Vein endothelial cell (primary cell): ENCODE measurements around a stretch of chr1.

DNA sequence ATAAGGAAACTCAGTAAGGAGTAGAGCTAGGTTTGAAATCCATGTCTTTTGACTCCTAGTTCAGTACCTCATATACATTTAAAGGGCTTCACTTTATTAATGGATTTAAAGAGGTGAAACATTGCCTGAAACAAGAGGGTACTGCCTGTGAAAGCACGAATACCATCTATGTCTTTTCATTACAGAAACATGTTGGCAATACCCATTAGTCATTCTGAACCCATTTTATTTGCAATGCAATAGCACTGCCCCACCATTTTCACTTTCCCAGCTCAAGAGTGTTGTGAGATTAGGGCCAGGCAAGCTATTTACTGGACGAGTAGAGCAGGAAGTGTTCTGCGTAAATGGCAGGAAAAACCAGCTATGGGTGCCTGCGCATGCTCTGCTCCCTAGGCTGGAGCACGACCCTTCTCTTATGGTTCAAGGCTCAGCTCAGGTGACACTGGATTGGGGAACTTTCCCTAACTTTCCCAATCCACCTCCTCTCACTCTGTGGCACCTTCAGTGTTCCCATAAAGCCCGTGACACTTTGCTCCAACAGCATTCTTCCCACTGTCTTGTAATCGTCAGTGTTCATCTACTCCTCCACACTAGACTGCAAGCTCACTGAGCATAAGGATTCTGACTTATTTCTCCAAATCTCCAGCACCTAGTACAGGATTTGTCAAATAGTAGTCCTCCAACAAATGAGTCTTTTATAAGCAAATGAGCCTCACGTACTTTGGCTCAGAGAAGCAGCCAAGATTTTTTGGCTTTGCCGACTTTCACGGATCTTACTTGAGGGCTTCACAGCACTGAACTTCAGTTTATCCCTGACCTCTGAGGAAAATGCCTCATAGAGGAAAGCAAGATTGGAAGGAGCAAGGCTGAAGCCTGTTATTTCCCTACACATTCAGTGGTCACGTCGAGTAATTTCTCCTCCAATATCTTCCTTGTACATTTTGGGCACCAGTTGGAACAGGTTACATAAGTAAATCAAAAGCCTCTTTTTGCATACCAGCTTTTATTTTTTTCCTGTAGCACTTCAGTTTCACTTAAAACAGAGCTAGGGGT lies 3.5 kb upstream of the MAN1A2 start:
- CAGE, long polyA plus RNA = no peak

DNA sequence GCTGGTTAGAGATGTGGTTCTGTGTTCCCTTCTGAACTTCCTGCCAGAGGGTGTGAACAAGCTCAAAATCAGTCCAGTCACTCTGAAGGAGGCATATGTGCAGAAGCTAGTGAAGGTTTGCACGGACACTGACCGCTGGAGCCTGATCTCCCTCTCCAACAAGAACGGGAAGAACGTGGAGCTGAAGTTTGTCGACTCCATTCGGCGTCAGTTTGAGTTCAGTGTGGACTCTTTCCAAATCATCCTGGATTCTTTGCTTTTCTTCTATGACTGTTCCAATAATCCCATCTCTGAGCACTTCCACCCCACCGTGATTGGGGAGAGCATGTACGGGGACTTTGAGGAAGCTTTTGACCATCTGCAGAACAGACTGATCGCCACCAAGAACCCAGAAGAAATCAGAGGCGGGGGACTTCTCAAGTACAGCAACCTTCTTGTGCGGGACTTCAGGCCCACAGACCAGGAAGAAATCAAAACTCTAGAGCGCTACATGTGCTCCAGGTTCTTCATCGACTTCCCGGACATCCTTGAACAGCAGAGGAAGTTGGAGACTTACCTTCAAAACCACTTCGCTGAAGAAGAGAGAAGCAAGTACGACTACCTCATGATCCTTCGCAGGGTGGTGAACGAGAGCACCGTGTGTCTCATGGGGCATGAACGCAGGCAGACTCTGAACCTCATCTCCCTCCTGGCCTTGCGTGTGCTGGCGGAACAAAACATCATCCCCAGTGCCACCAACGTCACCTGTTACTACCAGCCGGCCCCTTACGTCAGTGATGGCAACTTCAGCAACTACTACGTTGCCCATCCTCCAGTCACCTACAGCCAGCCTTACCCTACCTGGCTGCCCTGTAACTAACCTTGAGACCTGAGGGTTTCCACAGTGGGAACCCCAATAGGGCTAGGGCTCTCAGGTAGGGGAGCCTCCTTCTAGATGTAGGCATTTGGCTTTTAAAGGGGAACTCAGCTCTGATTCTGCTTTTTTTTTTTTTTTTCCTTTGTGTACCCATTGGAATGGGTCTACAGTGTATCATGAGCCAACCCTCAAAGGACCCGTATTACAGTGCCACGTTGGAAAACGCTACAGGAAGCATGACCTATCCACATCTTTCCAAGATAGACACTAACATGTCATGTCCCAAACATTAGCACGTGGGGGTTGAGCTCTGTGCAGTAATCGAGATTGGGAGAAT lies 17.7 kb downstream of the TENT5C start:
- CAGE, long polyA plus RNA = no peak

DNA sequence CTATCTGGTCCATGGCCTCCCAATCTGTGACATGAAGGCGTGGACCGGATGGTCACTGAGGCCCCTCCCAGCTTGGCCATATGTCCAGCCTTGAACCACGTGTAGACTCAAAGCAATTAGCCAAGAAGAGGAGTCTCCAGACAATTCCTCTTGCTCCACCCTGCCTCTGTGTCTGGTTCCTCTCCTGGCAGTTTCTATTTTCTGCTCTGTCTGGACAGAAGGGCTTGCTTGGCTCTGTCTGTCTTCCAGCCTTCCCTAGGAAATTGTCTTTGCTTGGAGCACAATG lies 66.0 kb downstream of the TENT5C start:
- CAGE, long polyA plus RNA = no peak

DNA sequence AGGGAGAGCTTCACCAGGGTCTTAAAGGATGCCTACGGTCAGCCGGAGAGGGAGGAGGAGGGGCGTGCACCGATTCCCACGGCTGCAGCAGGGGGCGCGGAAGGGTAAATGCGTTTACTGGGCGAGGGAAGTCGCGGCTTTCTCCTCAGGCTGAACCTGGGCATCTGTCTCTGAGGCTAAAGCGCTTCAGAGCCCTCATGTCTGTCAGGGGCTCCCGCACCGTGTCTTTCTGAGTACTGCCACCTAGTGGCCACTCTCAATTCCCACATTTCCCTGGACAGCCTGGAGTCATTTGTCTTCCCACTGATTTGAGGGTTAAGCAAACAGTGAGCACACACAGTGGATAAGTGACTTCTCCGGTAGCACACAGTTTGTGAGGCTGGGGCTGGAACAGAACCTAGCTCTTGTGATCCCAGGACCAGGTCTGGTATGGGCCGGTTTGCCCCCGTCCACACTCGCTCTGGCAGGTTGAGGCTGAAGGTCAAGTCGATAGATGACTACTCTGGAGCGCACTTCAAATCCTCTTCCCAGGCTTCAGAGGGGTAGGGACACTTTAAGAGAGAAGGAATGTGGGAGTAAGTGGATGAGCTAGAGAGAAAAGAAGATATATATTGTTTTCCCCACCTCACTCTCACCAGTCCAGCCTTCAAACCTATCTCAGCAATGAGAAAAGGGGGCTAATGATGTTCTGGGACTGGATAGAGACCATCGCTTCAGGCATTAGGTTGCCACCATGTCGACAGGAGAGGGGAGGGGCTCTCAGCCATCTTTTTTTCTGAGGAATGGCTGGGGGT lies 153.1 kb downstream of the TENT5C start:
- CAGE, long polyA plus RNA = no peak

DNA sequence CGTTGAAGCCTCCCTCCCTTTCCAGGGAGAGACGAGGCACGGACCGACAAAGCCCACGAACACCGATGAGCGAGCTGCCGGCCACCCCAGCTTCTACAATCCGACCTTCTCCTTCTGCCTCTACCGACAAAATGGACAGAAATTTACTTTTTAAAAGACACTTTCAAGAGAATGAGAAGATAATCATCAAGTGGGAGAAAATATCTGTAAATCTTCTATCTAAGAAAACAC lies 150.7 kb downstream of the GDAP2 start:
- CAGE, long polyA plus RNA = no peak

DNA sequence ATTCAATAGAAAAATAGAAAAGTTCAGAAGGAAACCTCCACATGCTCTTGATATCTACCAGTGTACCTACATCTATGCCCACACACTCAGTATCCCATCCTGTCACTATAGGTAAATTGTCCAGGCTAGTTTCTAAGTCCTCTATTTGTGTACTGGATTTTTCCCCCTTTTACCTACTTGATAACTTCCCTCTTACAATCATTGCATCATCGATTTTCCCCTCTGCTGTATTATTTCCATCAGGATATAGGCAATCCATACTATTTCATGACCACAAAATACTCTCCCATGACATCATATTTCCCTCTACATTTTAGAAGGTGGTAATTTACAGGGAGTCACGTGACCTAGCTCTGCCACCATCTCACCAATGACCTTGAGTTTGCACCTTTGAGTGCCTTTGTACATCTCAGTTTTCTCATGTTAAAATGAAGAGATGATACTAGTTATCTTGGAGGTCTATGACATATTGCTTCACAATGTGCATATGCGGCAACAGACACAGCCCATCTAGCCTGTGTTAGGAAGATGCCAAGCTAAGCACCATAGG lies 88.2 kb downstream of the GDAP2 start:
- CAGE, long polyA plus RNA = no peak

GRCh38 chr1:118291610-118292227 lies 106.7 kb upstream of the SPAG17 start:
- CAGE, long polyA plus RNA = no peak

GRCh38 chr1:118302174-118302493 lies 117.1 kb upstream of the SPAG17 start:
- CAGE, long polyA plus RNA = no peak

DNA sequence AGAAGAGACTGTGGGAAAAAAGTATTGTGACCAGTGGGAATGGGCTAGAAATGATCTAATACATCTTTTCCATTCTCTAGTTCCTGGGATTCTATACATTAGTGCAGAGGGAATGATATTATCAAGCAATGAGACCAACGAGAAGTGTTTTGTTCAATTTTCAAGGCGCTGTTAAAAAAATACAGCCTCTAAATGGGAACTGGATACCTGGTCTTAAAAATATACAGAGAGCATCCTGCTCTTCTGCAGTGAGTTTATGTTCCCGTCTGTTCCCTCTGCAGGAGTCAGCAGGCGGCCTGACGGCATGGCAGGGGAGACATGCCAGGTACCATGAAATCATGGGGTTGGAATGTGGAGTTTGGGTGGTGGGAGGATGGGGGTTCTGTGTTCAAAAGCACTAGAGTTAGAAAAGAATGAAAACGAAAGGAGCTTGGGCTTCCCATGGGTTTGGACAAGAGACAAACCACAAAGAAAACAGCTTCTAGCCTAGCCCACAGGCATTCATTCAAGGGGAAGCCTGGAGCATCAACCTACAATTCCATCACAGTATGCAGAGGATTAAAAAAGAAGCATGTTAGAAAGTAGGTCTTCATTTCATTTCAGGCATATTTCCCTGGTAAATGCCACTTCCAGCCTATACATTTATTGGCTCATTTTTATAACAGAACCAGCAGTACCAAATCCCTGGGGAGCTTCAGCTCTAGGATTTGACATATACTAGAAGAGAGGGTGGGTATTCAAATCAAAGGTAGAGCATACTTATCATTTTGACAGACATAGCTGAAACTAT lies 59.9 kb downstream of the WARS2 start:
- CAGE, long polyA plus RNA = no peak

DNA sequence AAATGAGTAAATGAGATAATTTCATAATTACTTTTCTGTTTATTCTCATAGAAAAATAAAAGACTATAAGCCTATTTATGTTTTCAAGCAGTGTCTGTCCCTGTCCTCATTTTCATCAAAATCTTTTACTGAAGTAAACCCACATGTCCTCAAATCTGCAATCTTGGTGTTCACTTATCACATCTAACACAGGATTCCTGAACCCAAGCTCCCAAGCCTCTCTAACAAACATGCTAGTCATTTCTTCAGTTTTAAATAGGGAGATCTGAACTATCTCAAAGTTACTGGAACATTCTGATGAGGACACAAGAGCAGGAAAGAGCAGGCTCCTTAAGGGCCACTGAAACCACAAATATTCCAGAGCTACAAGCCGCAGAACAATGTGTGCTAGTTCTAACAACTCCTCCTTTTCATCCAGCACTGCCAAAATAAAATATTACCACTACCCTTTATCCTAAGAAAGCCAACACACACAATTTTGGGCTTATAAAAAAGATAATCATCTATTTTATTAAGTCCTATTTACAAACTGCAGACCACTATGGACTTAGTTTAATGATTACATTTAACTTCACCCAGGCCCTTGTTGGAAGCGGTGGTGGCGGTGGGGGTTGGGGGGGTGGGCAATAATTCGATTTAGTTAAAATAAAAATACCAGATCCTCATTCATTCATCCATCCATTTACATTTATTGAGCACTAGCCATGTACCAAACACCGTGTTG lies 38.8 kb downstream of the WARS2 start:
- CAGE, long polyA plus RNA = no peak

DNA sequence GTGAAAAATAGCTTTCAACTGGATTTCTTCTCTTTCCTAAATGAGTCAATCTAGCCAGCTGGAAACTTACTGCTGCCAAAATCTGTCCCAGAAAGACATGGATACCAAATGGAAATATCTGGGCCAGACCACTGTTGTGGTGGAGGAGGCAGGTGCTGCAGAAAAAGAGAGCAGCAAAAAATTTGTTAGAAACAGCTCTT lies 68.7 kb upstream of the ADAM30 start:
- CAGE, long polyA plus RNA = no peak

GRCh38 chr1:119980078-119980486 lies 83.8 kb upstream of the ADAM30 start:
- CAGE, long polyA plus RNA = no peak

DNA sequence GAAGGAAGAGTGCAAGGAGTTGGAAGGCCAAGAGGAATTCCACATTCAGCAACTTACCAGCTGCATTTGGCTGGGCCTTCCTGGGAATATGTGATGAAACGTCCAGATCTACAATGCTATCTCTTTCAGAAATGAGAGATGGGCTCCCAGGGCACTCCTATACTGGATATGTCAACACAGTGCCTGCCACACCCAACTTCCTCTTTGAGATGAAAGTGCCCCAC lies 31.0 kb upstream of the NOTCH2 start:
- CAGE, long polyA plus RNA = no peak

GRCh38 chr1:120179177-120180032 lies 3.1 kb upstream of the SEC22B start:
- CAGE, long polyA plus RNA = no peak

DNA sequence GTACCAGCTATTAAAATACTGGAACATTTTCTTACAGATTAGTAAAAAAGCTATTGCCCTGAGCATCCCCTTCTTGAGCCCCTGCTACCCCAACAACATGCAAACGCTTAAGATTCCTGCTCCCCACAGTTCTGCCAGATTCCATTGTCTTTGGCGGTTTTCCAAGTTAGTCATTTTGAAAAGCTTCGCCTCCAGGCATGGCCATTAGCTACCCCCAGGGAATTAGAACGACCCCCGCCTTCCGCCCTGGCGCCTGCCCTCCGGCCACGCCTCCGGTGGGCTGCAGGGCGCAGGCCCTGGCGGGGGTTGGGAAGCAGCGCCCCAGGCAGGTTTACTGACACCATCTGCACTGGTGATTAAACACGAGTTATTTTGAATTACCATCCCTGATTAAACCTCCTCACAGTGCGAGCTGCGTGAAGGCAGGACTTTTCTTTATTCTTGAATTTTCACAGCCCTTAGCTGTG lies 3.7 kb upstream of the SEC22B start:
- CAGE, long polyA plus RNA = no peak

GRCh38 chr1:120232751-120233274 lies 56.5 kb upstream of the SEC22B start:
- CAGE, long polyA plus RNA = no peak

DNA sequence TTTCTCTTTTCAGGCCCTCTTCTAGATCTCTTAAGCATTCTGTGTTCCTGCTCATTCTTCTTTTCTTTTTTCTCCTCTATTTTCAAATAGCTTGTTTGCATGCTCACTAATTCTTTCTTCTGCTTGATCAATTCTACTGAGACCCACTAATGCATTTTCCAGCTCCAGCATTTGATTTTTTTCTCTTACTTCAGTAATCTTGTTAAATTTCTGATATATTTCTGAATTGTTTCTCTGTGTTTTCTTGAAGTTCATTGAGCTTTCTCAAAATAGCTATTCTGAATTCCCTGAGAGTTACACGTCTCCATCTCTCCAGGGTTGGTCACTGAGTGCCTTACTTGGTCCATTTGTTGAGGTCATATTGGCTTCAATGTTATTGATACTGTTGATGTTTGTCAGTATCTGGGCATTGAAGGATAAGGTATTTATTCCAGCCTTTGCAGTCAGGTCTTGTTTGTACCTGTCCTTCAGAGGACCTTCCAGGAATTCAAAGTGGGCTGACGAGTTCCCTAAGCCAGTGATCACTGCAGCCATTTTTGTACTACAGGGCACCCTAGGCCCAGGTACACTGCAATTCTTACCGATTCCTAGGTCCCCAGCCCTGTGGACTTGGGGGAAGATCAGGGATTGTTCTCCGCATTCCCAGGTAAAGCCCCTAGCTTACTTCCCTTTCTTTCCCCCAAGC lies 72.2 kb downstream of the NBPF8 start:
- CAGE, long polyA plus RNA = no peak

DNA sequence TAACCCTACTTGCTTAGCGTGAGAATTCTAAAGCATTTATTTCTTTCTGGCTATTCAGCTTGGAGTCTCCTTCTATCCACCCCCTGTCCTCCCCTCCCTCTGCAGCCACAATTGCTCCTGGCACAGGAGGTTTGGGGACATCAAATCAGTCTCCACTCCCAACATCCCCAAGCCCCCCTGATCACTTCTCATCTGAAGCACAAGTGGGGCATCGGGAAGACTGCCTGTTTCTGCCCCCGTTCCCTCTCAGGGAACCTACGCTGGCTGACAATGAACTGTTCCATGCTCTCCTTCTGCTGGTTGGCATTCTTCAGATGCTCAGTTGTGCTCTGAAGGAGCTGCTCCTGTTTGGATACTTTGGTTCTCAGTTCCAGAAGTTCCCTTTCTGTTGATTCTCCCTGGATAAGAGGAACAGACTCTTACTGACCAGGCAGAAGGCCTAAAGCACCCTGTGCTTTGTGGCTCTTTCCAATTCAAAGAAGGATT lies 76.9 kb downstream of the NBPF8 start:
- CAGE, long polyA plus RNA = no peak

DNA sequence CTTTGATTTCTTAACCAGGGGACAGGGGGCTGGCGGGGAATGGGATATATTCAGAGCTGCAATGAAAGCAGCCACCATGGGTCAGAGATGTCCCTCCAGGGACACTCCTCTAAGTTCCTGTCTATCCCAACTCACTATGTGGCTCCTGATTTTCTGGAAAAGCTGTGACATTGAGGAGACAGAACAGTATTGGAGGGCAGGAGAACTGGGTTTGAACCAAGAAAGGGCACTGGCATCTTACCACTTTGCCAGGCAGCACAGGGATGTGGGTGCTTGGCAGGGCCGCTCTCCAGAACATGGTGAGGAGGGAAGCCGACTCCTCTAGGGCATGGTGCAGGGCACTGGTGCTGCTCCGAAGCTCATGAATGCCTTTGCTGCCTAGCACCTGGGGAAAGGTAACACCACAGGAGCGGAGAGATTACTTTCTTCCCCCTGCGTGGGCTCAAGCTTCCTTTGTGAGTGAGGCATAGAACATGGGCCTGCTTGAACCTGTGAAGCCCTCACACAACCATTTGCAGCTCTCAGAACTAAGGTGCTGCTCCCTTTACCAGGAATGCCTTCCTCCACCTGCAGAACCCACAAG lies 78.2 kb downstream of the NBPF8 start:
- CAGE, long polyA plus RNA = no peak

DNA sequence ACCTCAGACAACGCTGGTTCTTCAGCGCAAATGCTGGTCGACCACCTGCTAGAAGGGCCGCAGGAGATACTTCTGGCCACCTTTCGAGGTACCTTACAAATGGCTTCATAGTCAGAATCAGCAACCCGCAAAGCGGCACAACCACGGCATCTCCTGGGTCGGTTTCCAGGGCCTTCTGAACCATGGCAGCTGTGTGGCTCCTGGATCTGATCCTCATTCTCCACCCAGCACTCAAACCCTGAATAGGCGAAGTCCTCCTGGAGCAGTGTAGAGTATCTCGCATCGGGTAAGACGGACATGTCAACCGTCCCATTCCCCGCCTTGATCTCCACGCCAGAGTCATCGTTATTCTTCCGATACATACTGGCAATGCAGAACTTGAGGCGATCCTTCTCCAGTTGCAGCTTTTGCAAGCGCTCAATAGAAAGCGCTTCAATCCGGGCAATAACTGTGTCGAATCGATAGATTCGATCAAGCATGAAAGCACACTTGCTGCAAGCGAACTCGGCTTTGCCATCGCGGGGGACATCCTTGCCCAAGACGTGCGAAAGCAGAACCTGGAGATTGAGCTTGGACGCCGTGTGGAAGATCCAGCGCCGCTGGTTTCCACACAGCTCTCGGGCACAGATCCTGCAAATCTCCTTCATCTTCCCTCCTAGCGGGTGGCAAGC lies 142.8 kb downstream of the NBPF8 start:
- CAGE, long polyA plus RNA = no peak